Cardiac atrium fibroblast (primary cell): ENCODE measurements around the gene AMZ2.

DNA sequence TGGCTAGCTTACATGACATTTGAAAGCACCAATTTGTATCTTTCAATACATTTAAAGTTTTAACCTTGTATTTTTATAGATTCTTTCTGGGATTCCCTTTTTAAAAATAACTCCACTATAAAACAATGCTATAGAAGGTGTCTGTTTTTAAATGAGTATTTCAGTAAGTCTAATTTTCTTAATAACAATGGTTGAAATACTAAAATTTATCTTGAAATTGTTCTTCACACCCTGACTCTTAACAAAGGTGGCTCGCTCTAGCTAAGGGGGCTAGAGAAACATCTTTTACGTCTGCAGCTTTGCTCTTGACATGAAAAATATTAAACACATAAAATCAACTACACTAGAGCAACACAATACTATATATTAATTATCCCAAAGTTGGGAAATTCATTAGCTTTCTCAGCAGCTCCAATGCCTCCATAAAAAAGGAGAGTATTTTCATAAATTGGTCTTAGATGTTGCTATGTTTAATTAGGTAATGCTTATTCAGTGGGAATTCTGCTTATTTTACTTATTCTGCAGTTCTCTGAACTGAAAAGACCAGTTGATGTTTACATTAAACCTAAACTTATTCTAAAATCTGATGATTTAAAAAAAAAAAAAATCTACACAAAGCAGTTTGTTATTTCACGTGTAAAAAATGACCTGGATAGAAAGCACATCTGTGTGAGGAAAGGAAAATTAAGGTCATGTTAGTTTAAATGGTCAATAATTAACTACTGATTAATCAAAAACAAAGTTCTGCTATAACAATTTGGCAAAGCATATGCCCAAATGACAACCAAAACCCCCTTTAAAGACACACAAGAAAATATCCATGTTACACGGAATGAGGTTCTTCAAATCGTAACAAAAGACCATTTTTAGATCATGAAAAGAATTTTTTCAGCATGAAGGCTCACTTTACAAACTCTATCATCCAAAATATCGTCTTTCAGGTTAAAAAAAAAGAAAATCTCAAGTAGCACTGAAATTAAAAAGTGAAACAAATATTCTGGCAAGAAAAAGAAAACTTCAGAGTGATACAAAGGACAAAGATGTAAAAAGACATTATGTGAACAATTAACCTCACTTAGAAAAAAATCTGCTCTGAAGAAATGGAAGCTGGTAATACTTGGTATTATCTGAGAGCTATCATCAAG, 30.3 kb downstream of the CACNG1 start:
- RAMPAGE, long total RNA, result no peak

- RAMPAGE, long total RNA, result no peak
Observed at GRCh38 chr17:67243642-67244066, 1.3 kb downstream of the HELZ start.

DNA sequence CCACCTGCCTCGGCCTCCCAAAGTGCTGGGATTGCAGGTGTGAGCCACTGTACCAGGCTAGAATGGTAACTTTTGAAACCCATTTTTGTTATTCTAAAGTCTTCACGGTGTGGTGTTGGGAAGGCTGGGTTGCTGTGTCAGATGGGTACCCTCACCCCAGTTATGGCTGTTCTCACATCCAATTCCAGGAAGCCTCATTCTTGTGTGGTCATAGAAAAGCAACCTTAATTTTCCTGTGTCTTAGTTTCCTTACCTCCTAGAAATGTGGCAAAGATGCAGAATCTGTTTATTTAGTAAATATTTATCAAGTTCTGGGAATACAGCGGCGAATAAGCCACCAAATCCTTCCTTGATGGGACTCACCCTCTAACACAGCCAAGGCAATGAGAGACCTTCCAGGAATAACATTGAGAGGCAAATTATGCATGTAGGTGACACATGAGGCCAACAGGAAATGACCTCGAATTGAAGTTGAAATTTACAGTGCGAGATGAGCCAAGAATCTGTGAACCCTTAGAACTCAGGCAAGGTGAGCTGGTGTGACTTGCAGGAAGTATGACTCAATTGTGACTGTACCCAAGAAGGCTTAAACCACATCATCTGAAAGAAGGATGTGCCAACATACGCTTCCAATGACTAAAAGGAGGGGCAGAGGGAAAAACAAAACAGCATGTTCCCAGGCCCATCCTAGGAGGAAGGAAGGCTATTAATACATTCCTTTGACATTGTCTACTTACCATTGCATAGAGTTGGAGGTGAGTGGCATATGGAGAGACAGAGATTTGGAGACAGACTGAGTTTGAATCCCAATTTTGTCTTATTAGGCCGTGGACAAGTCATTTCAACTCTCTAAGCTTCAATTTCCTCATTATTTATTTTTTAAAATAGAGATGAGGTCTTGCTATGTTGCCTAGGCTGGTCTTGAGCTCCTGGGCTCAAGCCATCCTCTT, 44.7 kb downstream of the PITPNC1 start:
- RAMPAGE, long total RNA, result no peak

- RAMPAGE, long total RNA, result no peak
Observed at GRCh38 chr17:67448919-67449516, 71.9 kb downstream of the PITPNC1 start.

DNA sequence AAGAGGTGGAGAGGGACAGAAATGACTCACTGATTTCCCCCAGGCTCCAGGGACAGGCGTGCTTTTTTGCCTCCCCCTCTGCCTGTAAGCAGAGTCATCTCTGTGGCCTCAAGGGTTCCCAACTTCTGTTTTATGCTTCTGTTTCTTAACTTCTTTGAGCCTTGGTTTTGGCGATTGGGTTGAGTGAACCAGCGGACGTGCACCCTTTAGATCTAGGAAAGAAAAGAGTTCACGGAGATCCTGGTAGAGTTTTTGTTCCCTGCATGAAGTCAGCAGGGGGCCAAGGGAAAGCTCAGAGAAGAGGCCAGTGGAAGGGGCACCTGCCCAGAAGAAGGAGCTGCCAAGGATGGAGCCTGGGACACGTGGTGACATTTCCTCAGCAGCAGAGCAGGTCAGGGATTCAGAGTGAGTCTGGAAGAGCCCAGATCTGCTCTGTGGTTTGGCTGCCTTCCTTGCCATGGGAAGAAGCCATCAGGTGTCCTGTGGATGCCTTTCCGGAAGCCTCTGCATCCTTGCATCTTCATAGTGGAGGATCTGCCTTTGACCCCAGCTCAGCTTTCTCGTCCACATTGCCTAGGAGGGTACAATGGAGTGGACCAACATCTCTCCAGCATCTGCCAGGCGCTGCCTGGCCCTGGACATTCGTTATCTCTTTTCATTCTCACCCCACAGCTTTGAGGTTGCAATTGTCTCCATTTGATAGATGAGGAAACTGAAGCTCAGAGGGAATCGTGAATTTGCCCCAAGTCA, 147.6 kb upstream of the NOL11 start:
- RAMPAGE, long total RNA, result no peak

- RAMPAGE, long total RNA, result no peak
Observed at GRCh38 chr17:67853828-67854784, 28.8 kb downstream of the BPTF start.

- RAMPAGE, long total RNA, result no peak
Observed at GRCh38 chr17:67945344-67946299, 50.6 kb downstream of the C17orf58 start.

- RAMPAGE, long total RNA, result no peak
Observed at GRCh38 chr17:68029442-68029878, 6.1 kb upstream of the KPNA2 start.

- RAMPAGE, long total RNA, result no peak
Observed at GRCh38 chr17:68101265-68102303, 66.0 kb downstream of the KPNA2 start.

DNA sequence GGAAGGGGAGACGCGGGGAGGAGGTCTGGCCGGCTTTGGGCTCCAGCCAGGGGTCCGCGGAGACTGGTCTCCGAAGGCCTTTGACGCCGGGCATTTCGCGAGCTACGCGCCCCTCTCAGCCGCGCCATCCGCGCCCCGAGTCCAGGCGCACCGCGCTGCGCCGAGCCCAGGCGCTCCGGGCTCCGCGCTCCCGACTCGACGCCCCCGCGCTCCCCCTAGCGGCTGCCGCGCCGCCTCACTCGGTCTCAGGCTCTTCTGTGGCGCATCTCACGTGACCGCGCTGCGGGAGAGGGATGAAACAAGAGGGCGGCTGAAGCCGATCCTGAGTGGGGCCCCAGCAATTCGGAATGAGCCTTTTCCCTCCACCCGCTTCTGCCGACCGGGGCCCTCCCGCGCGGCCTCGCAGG, 42.6 kb upstream of the AMZ2 start:
- RAMPAGE, long total RNA, result no peak

GRCh38 chr17:68206296-68206601, 41.6 kb upstream of the AMZ2 start:
- RAMPAGE, long total RNA, result no peak

- RAMPAGE, long total RNA, result no peak
Observed at GRCh38 chr17:68237758-68238270, 10.0 kb upstream of the AMZ2 start.

GRCh38 chr17:68247138-68248186, at the start of gene AMZ2:
Gene AMZ2 (plus strand): TSS chr17:68248043.
- RAMPAGE, long total RNA, result start-site peak on the plus strand at chr17:68248018-68248109, 366 and 192 reads in 2 replicates

GRCh38 chr17:68305102-68305683, 13.9 kb downstream of the ARSG start:
- RAMPAGE, long total RNA, result no peak

DNA sequence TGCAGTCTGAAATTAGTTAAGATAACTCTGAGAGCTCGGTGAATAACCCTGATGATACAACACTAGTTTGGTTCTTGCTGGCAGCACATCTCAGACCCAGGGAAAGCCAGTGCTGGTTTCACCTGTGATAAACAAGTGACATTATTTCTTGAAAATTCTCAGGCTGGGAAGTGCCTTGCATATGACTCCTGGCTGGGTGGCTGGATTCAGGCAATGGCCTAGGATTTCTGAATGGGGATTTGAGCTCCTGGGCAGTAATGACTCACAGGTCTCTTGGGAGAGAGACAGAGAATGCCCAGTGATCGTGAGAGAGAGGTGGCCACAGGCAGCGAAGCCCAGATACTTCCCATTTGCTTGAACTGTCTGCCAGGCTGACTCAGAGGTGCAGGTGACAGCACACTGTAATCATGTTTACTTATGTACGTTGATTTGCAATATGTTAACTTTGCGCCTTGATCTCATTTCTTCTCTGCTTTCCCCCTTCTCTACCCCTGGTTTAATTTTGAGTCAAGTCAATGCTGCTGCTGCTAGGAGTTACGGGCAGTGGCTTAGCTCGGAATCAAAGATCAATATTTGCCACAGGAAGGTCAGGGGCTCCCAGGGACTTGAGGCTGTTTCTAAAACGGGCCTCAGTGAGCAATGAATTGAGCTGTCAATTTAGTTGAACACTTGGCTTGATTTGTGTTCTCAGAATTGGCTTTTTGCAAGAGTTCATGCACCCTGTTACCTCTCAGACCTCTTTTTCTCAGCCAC, 27.1 kb downstream of the ARSG start:
- RAMPAGE, long total RNA, result no peak

DNA sequence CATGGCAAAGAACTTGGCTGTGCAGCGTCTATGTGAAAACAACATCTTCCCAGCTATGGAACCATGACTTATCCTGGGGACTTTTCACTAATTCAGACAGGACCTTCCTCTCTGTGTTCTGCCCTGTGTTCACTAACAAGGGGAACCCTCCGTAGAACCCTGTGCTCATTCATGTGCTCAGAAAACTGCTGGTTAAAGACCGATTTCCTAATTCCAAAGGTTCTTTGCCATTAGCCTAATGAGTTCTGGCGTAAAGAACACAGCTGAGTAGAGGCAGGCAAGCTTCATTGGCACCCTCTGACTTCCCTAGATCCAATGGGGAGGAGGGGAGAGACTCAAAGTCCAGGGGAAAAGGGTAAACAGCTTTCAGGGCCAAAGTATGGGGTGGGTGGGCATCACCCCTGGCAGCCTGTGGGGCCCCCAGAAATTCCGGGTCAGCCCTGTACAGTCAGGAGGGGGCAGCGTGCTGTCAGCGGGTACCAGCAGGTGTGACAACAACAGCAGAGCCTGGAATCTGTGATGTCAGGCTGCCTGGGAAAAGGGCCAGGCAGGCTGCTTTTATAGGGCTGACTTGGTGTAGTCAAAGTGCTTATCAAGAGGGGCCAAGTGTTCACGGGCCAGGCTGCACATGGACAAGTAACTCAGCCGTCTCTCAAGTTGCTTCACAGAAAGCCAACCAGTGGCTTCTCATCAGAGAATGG, 71.0 kb downstream of the WIPI1 start:
- RAMPAGE, long total RNA, result no peak

GRCh38 chr17:68444315-68444888, 12.9 kb downstream of the WIPI1 start:
- RAMPAGE, long total RNA, result no peak

DNA sequence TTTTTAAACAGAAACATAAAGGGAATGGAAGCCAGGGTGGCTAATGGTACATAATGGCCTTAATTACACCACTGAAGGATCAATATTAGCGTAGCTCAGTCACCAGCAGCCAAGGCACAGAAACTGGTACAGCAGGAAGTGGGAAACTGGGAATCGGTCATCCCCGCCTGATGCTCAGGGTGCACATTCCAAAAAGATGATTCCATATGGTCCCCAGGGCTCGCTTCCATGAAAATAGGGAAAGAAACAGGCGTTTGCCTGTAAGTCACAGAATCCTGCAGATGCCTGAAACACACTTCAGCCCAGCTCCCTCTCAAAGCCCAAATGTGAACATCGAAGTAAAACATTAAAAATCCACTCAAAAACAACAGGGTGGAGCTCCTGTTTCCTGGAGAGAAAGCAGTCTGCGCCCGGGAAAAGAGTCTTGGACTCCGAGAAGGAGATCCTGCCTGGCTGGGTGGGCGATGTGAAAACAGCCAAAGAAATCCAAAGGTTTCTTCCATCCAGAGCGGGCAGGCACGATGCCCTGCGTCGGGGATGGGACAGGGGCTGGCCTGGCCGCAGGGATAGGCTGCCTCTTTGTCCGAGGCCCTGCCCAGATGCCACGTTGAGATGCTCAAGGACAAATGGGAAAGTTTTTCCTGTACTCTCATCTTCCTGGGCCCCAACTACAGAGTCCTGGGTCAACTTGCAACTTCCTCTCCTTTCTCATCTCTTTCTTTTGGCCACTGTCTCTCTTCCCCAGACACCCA, 858 bp downstream of the WIPI1 start:
- RAMPAGE, long total RNA, result no peak

GRCh38 chr17:68485262-68485876, 26.9 kb upstream of the PRKAR1A start:
- RAMPAGE, long total RNA, result no peak

DNA sequence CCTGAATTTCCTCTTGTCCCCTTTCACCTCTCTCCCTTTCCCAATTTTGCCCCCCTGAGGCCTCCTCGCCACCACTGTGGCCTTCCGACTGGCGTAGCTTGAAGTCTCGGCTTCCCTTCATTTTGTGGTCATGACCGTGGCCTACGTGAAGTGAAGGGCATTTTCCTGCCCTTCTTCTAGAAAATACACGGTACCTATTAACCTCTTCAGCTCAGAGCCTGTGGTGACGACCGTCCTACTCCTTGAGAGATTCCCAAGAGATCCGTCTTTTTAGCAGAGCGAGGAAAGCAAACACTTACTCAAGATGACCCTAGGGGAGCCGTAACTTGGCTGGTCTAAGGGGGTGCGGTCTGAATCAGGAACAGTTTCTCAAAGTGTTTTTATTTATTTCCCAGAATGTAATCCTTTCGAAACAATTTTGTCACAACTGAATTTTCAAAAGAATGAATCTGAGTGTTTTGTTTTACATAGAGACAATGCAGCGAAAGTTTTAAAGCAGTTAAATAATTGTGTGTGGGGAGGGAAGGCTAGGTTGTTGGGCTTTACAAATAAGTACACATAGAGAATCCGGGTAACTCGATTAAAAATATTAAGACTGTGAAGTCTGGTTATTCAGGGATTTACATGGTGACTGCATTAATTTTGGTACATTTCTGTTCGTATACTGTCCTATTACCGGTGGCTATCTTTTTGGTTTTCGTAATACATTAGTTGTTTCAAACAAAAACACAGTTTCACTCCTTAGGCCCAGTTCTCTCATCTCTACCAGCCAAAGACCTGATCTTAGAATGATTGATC, 1.1 kb downstream of the PRKAR1A start:
- RAMPAGE, long total RNA, result no peak